Endodermal cell (in vitro differentiated cells): Measurements from ENCODE around the gene MYLK3.

- PRO-cap = no peak
Measured at GRCh38 chr16:31118409-31118864, 973 bp downstream of the KAT8 start.

GRCh38 chr16:31133849-31134574 lies 1.5 kb downstream of the PRSS8 start:
- PRO-cap = bidirectional peak, plus-strand start at chr16:31134491, minus-strand start at chr16:31134279

DNA sequence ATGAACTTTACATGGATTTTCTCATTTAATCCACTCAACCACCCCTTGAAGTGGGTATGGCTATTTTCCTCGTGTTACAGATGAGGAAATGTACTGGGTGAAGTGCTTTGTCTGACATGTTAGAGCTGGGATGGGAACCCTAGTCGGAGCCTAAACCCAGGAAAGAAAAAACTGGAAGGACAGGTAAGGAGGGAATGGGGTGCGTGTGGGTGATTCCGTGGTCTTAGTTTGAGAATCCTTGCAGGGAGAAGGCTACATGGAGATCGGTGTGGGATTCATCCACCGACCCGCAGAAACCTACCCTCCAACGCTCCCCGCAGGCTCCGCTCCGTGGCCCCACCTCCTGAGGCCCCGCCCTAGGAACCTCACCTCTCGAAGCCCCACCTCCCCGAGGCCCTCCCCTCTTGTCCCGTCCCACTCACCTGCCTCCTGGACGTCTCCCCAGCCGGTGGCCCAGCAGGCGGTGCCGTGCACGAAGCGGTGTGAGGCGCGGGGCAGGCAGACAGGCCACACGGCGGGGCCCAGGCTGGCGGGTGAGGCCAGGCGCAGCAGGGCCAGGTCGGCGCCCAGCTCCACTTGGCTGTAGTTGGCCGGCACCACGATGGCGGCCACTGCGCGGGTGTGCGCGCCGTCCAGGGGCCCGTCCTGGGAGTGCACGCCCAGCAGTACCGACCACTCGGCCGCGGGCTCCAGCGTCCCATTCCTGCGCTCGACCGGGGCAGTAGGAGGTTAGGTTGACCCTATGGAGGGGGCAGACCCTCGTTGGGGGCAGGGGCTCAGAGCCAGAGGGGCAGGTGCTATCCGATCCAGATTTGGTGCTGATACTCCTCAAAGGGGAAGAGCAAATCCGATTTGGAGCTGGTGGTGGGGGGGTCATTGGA lies 1.7 kb downstream of the PRSS36 start:
- PRO-cap = no peak

GRCh38 chr16:31350000-31350986 lies 4.7 kb upstream of the ITGAX start:
- PRO-cap = no peak

GRCh38 chr16:31372295-31372773 lies 17.4 kb downstream of the ITGAX start:
- PRO-cap = no peak

- PRO-cap = no peak
Measured at GRCh38 chr16:35336641-35337125, 1877.3 kb downstream of the TP53TG3F start.

GRCh38 chr16:46747845-46748714 lies at the start of gene MYLK3:
TSS of gene MYLK3 (minus strand) at chr16:46748344.
- PRO-cap = bidirectional peak, plus-strand start at chr16:46748583, minus-strand start at chr16:46748344

DNA sequence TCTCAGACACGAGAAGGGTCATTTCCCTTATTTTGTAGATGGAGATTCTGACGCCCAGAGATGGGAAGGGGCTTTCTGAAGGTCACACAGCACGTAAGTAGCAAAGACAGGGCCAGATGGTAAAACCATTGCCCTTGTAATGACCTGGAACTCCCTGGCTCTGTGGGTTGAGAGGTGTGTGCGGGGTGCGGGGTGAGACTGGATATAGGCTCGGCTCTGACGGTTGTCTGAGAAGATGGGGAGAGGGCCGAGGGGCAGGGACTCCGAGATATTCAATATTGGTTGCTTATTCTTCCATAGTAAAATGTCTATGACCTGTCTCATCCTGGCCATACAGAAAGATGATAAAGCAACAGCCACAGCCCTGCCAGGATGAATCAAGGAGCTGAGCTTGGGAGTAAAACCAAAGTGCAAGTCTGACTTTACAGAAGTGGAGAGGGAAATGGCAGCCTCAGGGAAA lies 10.5 kb upstream of the MYLK3 start:
- PRO-cap = no peak

- PRO-cap = no peak
Measured at GRCh38 chr16:46829784-46830268, 1.2 kb downstream of the C16orf87 start.

- PRO-cap = no peak
Measured at GRCh38 chr16:46864271-46864821, 19.8 kb upstream of the GPT2 start.

GRCh38 chr16:46882351-46883173 lies 1.6 kb upstream of the GPT2 start:
- PRO-cap = no peak

- PRO-cap = no peak
Measured at GRCh38 chr16:46884491-46884984, 376 bp downstream of the GPT2 start.

GRCh38 chr16:46914747-46916077 lies 31.1 kb downstream of the GPT2 start:
- PRO-cap = no peak

- PRO-cap = no peak
Measured at GRCh38 chr16:46929853-46930455, 43.5 kb downstream of the DNAJA2 start.

GRCh38 chr16:46956320-46957472 lies 16.8 kb downstream of the DNAJA2 start:
- PRO-cap = no peak

- PRO-cap = no peak
Measured at GRCh38 chr16:47460236-47460662, 614 bp downstream of the ITFG1 start.

GRCh38 chr16:47565556-47565886 lies 104.4 kb downstream of the PHKB start:
- PRO-cap = no peak

DNA sequence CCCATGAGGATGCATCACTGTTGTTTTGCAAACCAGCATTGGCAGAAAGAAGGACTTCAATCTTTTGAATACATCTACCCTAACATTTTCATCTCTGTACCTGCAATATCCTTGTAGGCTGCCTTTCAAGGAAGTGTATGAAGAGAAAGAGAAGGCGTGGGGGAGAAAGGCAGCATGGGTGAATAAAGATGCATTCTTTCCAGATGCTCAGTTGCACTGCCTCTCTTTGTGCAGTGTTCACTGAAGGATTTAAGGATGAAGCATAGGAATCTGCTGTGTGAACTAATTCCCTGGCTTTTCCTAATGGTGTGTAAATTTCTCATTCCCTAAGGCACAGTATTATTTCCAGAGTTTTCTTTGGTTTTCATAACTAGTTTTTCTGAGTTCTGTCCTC lies 226.8 kb downstream of the PHKB start:
- PRO-cap = no peak

DNA sequence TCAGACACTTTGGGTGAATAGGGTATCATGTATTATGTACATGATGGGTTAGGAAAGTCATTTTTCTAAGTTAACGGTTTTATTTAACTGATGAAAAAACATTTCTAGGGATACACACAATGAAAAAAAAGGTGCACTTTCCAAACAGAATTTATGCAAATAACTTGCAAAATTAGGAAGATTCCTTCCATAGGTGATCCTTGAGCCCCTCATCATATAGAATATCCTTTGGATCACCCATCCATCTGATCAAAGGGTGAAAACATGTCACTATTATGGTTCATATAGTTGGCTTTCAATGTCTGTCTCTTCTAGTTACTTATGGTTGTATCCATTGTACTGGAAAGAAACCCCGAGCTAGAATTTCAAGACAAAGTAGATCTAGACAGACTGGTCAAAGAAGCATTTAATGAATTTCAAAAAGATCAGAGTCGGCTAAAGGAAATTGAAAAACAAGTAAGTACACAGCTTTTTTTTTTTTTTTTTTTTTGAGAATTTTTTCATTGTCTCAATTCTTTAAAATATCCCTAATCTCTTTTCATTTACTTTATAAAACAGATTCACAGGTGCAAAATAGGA lies 237.1 kb downstream of the PHKB start:
- PRO-cap = no peak

DNA sequence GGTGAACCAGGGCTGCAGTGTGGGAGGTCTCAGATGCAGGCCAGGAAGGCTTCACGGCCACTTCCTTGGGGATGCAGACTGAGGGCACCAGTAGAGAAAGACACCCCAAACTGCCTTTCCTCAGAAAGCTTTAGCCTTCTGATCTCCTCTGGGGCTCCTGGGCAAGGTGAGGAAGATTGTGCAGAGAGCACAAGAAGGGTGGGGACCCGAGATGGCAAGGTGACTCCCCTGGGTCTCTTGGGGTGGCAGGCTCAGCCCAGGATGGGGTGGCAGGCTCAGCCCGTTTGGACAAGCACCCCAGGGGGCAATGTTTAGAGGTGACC lies 39.3 kb downstream of the ABCC12 start:
- PRO-cap = no peak